ENCODE results near the genes HELT, C4orf47 and PDLIM3.

DNA sequence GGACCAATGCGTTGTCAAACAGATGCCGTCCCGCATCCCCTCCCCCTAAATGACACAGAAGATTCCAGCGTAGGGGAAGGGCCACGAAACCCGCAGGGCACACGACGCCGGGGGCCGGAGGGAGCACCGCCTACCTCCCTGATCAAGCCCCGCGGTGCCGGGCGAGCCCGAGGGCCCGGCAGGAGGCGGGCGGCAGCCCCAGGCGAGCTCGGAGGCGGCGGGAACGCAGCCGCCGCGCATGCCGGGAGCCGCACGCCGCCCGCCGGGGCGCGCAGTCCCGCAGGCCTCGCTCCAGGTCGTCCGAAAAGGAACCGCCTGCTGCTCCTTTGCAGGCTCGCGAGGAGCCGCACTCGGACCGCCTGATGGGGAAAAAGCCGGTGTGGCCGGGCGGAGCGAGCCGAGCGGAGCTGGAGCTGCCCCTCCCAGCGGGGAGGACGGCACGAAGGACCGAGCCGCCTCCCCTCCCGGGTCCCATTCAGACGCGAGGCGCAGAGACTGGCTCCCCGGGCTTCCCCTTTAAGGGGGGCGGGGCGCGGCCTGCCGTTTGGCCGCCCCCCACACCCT lies 734 bp upstream of the ING2 start:
- PRO-cap: bidirectional peak, plus-strand start at position 100 of the sequence, minus-strand start outside the sequence; bidirectional peak, plus-strand start outside the sequence, minus-strand start at position 475 of the sequence

- PRO-cap: no peak
These were observed 50.3 kb upstream of the ENPP6 start for GRCh38 chr4:184267658-184268753.

GRCh38 chr4:184280839-184281203 lies 63.1 kb upstream of the ENPP6 start:
- PRO-cap: no peak

DNA sequence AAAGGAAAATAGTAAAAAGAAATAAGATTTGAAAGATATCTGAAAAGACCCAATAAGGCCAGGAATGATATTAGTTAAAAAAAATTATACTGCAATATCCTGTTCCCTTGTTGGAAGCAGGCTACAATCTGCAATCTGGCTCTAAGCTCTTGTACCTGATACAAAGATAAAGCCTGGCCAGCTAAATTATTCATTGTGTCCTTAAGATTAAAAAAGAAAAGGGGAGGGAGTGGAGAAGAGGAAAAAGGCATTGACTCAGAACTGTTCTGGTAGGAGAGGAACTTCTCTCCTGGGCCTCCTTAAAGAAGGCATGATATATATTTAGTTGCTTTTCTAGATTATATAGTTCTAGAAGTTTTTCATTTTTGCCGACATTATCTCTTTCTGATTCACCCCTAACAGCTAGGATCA lies 46.7 kb downstream of the IRF2 start:
- PRO-cap: no peak

DNA sequence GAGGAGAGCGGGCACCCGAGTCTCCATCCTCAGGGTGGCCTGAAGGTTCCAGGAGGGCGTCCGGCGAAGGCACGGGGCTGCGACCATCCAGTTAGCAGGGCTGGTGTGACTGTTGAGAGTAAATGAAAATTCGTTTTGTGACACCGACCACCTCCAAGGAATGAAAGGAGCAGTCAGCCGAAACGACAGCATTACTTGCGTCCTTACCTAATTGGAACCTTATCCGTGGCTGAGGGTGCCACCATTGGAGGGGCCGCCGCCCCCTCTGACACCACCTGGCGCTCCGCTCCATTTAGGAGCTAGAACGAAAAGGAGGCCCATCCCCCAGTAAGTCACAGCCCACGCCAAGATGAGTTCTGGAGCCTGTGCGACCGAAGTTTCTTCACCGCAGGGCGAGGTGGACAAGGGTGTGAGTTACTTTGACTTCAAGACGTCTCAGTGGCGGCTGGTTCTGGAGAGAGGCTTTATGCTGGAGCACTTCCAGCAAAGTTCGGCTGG lies 645 bp upstream of the IRF2 start:
- PRO-cap: unidirectional peak, minus-strand start at position 111 of the sequence; unidirectional peak, minus-strand start at position 303 of the sequence

DNA sequence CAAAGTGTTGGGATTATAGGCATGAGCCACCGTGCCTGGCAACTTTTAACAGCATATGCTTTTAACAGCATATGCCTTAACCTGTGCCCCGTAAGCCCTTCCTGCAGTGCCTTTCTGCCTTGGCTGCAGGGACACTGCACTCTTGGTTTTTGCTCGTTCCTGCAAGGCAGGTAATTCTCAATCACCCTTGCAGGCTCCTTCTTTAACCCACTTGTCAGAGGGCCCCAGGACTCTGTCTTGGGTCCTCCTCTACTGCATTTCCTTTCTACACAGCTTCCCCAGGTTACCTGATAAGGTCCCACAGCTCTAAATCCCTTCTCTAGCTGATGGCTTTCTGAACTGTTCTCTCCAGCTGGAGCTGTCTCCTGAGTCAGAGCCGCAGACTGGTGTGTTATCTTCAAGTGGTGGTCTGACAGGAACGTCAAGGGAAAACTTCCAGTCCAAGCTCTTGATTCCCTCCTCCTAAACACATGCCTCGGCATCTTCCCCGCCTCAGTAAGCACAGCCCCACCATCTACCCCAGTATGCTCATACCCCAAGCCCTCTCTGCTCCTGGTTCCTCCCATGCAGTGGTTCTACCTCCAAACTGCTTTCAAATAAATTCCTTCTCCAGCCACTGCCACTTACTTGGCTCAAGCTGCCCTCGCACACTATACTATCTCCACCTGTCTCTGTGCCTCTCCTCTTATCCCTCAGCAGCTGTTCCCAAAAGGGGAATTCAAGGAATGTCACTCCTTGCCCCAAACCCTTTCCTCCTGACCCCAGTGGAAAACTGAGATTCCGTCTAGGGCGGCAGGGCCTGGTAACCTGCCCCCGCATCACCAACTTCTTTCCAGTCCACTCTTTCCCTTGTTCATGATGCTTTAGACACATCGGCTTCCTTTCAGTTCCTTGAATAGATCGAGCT lies 17.1 kb upstream of the CENPU start:
- PRO-cap: no peak

- PRO-cap: no peak
These were observed 38.0 kb downstream of the ACSL1 start for GRCh38 chr4:184787654-184788320.

- PRO-cap: no peak
These were observed 4.5 kb downstream of the ACSL1 start for GRCh38 chr4:184821269-184821693.

- PRO-cap: no peak
These were observed 28.9 kb upstream of the ACSL1 start for GRCh38 chr4:184854607-184855132.

GRCh38 chr4:184882288-184882873 lies 56.6 kb upstream of the ACSL1 start:
- PRO-cap: no peak

GRCh38 chr4:184897711-184898754 lies 72.3 kb upstream of the ACSL1 start:
- PRO-cap: no peak

DNA sequence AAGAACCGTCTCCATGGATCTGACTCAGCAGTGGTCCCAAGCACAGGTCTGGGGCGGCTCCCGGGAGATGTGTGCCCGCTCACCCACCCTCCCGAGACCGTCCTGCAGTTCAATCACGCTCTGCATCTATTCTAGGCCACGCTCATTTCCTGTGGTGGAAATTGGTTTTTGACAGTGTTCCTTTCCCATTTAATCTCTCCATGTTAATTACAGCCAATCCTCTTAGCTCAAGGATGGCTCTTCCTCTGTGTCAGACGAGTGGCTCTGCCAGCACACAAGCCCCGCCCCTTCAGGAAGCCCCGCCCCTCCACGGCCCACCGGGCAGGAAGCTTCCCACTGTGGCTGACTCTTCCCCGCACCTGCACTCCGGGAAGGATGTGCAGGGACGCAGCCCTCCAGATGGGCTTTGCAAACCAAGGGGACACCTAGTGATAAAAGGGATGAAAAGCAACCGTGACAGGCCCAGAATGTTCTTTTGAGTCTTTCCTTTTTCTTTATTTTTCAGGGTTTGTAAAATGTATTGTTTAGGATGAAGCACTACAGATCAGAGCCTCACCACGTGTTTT lies 34.4 kb upstream of the HELT start:
- PRO-cap: no peak

GRCh38 chr4:185017919-185018668 lies at the start of gene HELT:
Gene HELT (plus strand): TSS chr4:185018490.
- PRO-cap: no peak

- PRO-cap: unidirectional peak, minus-strand start at chr4:185128676; unidirectional peak, minus-strand start at chr4:185128995
These were observed 14.5 kb upstream of the SLC25A4 start for GRCh38 chr4:185128260-185129336.

- PRO-cap: bidirectional peak, plus-strand start at chr4:185210103, minus-strand start at chr4:185210169; bidirectional peak, plus-strand start at chr4:185210885, minus-strand start at chr4:185210650
These were observed 903 bp downstream of the SNX25 start for GRCh38 chr4:185209971-185211030.

DNA sequence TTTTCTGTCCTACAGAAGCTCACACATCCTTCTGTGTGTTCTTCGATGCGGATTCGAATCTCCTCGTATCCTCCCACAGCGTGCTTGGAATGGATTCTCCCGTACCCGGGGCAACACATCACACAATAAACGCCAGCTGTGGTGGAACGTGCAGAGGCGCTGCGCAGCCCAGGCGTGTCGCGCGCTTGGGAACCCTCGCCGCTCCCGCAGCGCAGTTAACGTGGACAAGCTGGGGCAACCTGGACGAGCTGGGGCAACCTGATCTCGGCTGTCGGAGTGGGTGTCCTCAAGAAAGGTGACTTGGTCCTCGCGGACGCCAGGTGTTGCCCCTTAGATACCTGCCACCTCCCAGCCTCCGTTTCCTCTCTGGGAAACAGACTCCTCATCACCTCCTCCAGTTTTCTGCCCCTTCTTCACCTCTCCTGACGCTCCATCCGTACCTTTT lies at the start of gene C4orf47:
C4orf47 (plus strand) TSS at position 153 of the 445 bp plus-strand sequence.
- PRO-cap: bidirectional peak, plus-strand start at position 153 of the sequence, minus-strand start at position 140 of the sequence

DNA sequence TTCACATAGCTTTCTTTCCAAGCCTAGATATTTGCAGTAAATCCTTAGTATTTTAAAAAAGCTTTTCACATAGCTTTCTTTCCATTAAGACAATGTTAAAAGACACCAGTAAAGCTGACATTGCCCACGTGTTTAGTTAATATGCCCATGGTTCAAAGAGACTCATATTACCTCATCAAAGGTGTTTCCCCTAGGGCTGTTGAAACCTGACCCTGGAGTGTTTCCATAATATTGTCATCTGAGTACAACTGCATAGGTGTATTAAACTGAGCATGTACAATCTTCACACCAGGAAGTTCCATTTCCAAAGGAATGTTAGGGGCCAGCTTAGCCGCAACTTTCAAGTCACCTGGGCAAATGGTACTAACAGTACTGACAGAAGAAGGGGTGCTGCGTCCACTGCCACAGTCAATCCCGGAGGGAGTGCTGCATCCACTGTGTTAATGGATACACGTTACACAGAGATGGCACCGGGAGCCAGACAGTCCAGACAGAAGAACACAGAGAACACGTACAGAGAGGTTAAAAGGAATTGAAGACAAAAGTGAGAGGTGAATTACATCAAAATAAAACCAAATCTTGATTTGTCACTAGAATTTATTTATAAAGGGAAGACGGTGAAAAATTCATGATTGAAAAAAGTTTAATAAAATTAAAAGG lies 27.0 kb downstream of the PDLIM3 start:
- PRO-cap: no peak

DNA sequence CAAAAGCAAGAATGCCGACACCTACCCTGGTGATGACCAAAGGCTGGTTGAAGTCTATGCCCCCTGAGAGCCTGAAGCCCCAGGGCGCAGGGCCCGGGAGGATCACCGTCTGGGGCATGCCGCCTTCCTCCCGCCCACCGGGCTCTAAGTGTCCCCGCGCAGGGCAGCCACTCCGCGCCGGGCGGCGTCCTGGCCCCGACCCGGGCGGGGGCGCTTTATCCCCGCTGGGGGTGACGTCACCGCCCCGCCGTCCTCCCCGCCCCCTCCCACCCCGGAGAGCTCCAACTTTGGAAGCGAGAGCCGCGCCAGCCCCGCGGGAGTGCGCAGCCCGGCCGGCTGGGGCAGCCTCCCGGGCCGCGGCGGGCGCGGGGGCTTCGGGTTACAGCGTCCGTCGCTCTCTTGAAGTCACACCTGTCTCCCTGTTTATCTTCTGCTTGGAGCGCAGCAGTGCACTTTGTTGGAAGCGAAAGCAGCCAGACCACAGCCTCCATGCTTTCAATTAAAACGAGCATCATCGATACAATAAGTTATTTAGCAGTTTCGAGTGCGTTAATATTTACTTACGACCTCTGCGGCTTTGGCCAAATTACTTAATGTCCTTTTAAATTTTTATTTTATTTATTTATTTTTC lies at the start of gene PDLIM3:
PDLIM3 (minus strand) TSS at position 191 of the 631 bp plus-strand sequence.
- PRO-cap: bidirectional peak, plus-strand start at position 319 of the sequence, minus-strand start at position 146 of the sequence

DNA sequence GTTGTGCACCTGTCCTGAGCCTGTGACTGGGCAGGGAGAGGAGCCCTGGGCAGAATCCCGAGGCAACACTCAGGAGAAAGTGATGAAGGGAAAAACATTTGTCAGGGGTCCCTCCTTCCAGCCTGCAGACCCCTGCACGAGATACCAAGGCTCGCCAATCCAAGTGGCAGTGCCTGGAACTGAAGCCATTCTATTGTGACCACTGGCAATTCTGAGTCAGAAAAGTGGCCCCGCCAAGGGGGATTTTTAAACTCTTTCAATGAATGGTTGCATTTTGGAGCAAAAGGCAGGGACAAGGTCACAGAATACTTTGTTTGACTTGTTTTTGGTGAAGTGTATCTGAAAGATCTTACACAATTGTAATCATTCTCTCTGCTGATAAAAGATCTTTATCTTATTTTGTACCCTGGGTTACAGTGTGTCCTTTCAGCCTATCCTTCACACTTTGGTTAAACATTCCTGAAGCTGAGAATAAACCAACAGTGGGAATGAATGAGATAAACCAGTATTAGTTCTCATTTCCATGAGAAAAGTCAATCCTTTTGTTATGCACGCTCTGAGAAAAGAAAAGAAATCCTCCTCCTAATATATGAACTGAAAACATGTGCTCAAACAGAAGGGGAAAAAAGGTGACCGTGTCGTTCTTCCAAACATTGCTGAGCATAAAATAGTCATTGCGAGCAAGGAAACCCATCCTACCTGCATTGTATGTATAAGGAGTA lies 115.9 kb upstream of the PDLIM3 start:
- PRO-cap: no peak

DNA sequence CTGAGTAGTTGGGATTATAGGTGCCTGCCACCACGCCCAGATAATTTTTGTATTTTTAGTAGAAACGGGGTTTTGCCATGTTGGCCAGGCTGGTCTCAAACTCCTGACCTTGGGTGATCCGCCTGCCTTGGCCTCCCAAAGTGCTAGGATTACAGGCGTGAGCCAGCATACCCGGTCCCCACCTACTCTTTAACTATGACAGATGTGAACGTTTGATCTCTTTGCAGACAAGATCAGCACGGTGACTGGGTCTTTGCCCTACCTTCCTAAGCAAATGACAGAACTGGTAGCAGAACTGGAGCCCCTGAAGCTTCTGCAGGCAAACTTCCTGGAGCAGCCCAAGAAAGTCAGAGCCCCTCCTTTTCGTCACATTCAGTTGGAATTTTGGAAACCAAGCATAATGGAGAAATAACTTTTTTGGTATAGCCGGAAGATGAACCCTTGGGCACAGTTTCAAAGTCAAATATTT lies 90.8 kb downstream of the SORBS2 start:
- PRO-cap: no peak

All from progenitor cell of endocrine pancreas (in vitro differentiated cells).